ENCODE data around the genes SIGLEC14, ZNF880 and ZNF320.

- PRO-cap: no peak
These were observed 3.1 kb downstream of the KLK15 start for GRCh38 chr19:50830196-50830718.

DNA sequence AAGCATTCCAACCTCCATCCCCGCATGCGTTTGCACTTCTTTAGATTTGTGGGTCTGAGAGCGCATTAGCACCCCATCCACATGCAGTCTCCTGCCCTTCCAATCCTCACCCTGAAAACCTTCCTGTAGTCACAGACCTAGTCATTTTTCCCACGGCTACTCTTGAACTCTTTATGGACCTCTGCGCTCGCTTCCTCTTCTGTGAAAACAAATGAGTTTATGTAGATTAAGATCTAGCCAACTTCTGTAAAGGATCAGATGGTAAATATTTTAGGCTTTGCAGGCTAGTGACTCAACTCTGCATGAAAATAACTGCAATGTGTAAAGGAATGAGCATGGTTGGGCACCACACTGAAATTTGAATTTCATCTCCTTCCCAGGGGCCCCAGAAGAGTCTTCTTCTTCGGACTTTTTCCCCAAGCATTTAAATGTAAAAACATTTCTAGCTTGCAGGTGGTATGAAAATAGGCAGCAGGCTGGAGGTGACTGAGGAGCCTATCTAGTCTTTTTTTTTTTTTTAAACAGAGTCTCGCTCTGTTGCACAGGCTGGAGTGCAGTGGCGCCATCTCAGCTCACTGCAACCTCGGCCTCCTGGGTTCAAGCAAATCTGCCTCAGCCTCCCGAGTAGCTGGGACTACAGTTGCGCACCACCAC, 8.5 kb downstream of the SIGLEC10 start:
- PRO-cap: no peak

- PRO-cap: no peak
These were observed 17.5 kb downstream of the SIGLEC8 start for GRCh38 chr19:51440690-51441310.

GRCh38 chr19:51507794-51508243, 6.2 kb upstream of the SIGLEC12 start:
- PRO-cap: no peak

- PRO-cap: no peak
These were observed at the start of gene SIGLEC14 for GRCh38 chr19:51646662-51646997. Gene SIGLEC14 (minus strand): TSS chr19:51646825.

- PRO-cap: no peak
These were observed 2.9 kb upstream of the SPACA6 start for GRCh38 chr19:51690181-51690708.

- PRO-cap: no peak
These were observed 8.2 kb upstream of the FPR3 start for GRCh38 chr19:51786665-51787148.

GRCh38 chr19:51896389-51897174, 8.2 kb downstream of the ZNF649 start:
- PRO-cap: no peak

GRCh38 chr19:52111599-52112565, 16.3 kb upstream of the ZNF841 start:
- PRO-cap: no peak

GRCh38 chr19:52200530-52201565, 11.0 kb downstream of the PPP2R1A start:
- PRO-cap: no peak

GRCh38 chr19:52201566-52201864, 11.7 kb downstream of the PPP2R1A start:
- PRO-cap: no peak

GRCh38 chr19:52205471-52205812, 15.6 kb downstream of the PPP2R1A start:
- PRO-cap: no peak

GRCh38 chr19:52369721-52370688, at the start of gene ZNF880:
Gene ZNF880 (plus strand): TSS chr19:52369923.
- PRO-cap: bidirectional peak, plus-strand start at chr19:52369945, minus-strand start at chr19:52369831; unidirectional peak, minus-strand start at chr19:52370207

DNA sequence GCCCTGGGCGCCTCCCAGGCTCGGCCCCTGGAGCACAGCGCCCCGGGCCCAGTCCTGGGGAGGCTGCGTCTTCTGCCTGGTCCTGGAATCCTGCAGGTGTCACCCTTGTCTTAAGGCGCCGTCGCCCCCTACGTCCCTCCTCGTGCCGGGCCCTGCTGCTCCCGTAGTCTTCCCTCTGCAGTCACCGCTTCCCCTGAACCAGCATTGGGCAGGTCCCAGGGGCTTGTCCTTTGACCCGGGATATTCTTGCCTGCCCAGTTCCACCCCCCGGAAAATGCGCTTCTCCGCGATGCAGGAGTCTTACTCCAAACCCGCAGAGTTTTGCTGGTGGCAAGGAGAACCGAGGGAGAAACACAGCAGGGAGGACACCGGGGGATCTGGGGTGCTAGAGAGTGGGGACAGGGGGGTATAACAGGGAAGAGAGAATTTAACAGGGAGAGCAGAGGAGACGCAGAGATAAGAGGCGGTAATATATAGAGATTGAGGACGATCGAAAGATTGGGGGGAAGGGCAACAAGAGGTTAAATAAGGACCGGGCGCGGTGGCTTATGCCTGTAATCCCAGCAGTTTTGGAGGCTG, 34.2 kb upstream of the ZNF808 start:
- PRO-cap: no peak

DNA sequence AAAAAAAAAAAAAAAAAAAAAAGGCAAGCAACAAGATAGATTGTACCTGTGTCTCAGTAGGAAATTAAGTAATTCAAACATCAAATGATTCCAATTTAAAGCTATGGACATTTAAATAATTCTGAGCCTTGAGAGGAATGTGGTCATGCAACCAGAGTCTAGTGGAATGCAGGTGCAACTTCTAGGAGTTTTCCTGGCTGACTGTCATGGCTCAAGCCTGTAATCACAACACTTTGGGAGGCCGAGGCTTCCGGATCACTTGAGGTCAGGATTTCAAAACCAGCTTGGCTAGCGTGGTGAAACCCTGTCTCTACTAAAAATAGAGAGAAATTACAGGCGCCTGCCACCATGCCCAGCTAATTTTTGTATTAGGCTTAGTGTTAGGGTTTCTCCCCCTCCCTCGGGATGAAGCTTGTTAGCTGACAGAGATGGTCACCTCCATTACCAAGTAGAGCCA, 6.4 kb downstream of the ZNF808 start:
- PRO-cap: no peak

DNA sequence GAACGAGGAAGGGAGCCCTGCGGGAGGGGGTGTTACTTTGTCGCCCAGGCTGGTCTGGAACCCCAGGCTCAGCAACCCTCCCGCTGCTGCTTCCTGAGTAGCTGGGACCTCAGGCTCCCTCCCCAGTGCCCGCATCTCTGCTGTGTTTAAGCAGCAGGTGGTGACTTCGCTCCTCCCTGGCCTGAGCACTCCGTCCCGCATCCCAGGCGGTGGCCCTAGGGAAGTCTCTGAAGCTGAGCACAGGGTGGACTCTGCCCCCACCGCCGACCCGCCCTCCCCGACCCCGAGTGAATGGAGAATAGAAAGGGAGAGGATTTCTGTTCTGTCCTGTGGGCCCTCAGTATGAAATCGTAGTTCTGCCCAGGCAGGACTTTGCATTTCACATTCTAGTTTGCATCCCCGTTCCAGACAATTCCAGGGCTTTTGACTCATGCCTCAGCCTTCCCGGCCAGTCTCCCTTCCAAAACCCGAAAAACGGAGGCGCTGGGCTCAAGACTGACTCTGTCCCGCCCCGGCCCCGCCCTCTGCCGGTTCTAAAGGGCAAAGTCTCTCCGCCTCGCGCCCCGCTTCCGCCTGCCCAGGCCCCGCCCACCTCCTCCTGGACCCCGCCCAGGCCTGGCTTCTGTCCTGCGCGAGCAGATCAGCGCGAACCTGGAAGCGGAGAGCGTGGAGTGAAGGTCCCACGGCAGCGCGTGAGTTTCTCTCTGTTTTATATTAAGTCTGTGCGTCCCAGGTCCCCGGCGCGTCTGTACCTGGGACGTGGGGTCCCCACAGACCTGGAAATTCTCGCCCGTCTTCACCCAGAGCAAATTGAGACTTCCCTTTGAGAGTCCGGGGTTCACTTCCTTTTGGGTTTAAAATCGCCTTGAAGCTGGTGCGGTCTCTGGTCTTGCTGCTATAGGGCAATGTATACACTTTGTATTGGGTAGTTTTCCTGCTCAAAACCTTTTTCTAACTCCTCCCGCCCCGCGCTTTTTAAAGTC, 30.9 kb downstream of the ZNF701 start:
- PRO-cap: bidirectional peak, plus-strand start at position 638 of the sequence, minus-strand start at position 466 of the sequence

GRCh38 chr19:52620663-52621196, 50.6 kb downstream of the ZNF701 start:
- PRO-cap: no peak

DNA sequence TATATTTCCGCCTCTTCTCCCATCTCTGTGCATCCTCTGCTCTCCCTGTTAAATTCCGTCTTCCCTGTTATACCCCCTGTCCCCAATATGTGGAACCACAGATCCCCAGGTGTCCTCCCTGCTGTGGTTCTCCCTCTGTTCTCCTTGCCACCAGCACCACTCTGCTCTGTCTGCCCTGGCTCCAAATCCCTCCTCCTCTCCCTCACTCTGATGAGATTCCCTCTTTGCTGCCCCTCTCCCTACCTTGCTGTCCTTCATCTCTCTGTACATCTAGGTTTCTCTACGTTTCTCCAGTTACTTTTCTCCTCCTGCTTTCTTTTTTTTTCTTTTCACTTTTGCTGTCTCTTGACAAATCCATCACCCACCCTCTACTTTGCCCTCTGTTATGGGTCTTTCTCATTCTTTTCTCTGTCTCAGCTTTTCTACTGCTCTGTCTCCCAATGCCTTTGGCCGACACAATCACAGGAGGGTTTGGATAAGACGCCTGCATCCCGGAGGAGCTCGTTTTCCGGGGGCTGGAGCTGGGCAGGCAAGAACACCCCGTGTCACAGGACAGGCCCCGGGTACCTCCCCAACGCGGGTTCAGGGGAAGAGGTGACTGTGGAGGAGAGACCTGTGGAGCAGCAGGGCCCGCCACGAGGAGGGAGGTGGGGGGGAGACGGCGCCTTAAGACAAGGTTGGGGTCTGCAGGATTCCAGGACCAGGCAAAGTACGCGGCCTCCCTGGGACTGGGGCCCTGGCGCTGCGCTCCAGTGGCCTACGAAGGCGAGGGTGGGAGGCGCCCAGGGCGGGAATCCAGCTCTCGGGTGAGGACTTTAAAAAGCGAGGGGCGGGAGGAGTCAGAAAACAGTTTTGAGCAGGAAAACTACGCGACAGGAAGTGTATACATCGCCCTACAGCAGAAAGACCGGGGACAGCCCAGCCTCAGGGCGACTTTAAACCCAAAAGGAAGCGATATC, 52.8 kb downstream of the ENSG00000269825 start:
- PRO-cap: bidirectional peak, plus-strand start at position 844 of the sequence, minus-strand start at position 730 of the sequence

DNA sequence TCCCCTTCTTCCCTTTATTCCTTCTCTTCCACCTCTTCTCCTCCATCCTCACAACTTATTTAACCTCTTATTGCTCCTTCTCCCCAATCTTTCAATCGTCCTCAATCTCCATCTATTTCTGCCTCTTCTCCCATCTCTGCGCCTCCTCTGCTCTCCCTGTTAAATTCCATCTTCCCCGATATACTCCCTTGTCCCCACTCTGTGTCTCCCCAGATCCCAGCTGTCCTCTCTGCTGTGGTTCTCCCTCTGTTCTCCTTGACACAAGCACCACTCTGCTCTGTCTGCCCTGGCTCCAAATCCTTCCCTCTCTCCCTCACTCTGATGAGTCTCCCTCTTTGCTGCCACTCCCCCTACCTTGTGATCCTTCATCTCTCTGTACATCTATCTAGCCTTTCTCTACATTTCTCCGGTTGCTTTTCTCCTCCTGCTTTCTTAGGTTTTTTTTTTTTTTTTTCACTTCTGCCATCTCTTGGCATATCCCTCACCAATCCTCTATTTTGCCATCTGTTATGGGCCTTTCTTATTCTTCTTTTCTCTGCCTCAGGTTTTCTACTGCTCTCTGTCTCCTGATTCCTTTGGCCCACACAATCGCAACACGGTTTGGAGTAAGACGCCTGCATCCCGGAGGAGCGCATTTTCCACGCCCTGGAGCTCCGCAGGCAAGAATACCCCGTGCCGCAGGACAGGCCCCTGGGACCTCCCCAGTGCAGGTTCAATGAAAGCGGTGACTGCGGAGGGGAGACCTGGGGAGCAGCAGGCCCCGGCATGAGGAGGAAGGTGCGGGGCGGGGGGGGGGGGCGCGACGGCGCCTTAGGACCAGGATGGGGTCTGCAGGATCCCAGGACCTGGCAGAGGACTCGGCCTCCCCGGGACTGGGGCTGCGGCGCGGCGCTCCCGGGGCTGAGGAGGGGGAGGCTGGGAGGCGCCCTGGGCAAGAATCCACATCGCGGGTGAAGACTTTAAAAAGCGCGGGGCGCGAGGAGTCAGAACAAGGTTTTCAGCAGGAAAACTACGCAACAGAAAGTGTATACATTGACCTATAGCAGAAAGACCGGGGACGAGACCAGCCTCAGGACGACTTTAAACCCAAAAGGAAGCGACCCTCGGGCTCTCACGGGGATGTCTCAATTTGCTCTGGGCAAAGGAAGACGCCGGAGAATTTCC, 711 bp downstream of the ZNF611 start:
- PRO-cap: bidirectional peak, plus-strand start at position 851 of the sequence, minus-strand start at position 730 of the sequence

DNA sequence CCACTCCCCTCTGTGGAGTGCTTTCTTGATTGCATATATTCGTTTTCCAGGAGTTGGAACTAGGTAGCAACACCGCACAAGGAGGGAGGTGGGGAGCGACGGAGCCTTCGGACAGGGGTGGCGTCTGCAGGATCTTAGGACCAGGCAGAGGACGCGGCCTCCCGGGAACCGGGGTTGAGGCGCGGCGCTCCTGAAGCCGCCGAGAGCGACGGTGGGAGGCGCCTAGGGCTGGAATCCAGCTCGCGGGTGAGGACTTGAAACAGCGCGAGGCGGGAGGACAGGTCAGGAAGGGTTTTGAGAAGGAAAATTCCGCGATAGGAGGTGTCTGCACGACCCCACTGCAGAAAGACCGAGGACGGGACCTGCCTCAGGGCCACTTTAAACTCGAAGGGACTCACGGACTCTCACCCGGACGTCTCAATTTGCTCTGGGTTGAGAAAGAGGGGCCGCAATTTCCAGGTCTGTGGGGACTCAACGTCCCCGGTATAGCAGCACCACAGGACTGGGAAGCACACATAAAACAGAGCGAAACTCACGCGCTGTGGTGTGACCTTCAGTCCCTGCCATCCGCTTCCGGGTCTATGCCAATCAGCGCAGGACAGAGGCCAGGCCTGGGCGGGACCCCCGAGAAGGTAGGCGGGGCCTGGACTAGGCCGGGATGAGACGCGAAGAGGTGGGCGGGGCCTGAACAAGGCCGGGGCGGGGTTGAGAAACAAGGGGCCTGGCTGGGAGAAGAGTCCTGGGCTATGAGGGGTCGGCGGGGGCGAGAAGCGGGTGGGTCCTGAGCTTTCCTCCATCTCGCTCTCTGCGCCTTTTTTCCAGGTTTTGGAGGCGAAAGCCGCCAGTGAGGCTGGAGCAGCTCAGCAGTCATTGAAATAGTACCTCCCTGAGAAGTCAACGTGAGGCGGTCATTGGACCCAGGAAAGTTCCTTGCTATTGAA, at the start of gene ZNF320:
TSS of gene ZNF320 (minus strand) at position 524 of the 941 bp plus-strand sequence.
- PRO-cap: bidirectional peak, plus-strand start at position 343 of the sequence, minus-strand start at position 170 of the sequence; bidirectional peak, plus-strand start at position 747 of the sequence, minus-strand start at position 583 of the sequence